Neural progenitor cell (in vitro differentiated cells): ENCODE data around the genes JAG2 and BRF1.

GRCh38 chr14:104750763-104751098 is 2.2 kb upstream of the SIVA1 start:
- RAMPAGE, long total RNA = no peak

- RAMPAGE, long total RNA = no peak
These were observed 13.8 kb downstream of the SIVA1 start for GRCh38 chr14:104766830-104767048.

GRCh38 chr14:104770475-104771331 is 17.8 kb downstream of the SIVA1 start:
- RAMPAGE, long total RNA = no peak

DNA sequence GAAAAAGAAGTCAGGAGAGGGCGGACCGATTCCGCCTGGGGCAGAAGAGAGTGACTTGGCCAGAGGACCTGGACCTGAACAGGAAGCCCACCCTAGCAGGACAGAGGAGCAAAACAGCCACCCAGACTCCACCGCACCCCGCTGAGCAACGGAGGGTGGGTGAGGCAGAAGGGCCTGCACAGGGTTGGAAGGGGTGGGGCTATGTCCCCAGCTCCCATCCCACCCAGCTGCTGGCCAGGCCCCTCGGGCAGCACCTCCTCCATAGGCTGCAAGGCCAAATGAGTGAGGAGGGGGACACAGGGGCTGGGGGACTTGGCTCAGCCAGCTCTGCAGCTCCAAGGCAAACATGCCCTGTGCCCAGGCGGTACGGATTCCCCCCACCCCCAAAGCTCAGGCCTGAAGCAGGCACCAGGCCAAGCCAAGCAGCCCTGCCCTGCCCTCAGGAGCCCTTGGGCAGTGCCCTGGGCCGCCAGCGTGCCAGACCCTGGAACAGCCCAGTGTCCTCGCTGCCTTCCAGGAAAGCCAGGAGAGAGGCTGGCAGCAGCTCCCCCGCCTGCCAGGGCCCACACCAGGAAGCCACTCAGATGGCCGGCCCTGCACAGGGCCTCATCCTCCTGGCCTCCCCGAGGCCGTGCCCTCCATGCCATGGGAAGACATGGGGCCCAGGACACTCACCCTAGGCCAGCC is 3.6 kb downstream of the AKT1 start:
- RAMPAGE, long total RNA = no peak

- RAMPAGE, long total RNA = no peak
These were observed 25.4 kb downstream of the ZBTB42 start for GRCh38 chr14:104826039-104826984.

- RAMPAGE, long total RNA = no peak
These were observed 17.8 kb downstream of the JAG2 start for GRCh38 chr14:105150890-105151106.

- RAMPAGE, long total RNA = no peak
These were observed at the start of gene JAG2 for GRCh38 chr14:105168370-105169545. JAG2 (minus strand) TSS chr14:105168776.

DNA sequence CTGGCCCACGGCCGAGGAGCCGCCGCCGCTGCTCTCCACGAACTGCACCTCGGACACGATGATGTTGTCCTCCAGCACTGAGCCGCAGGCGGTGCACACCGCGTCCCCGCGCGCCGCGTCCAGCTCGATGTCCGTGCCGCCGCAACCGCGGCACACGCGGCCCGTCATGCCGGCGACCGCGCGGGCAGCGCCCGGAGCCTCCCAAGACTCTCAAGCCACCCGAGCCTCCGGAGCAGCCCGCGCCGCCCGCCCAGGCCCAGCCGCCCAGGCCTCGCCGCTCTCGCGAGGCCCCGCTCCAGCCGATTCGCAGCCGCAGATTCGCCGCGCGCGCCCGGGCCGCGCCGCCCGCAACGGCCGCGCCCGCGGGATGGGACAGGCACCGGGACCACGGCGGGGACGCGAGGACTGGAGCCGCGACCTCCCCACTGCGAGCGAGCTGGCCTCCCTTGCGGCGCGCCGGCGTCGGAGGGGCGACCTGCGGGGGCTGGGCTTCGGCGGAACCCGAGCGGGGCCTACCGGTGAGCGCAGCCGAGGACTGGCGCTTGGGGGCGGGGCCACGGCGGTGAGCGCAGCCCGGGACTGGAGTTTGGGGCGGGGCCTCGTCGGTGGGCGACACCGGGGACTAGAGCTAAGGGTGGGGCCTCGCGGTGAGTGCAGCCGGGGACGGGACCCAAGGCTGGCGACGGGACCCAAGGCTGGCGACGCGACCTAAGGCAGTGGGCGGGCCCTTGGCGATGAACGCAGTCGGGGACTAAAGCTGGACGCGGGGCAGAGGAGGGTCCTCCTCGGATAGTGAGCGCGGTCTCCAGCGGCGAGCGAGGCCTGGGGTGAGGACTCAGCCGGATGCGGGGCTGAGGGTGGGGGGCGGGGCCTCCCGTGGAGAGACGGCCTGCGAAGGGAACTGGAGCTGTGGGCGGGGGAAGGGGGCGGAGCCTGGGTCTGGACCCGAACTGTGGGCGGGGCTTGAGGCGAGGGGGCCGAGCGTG is at the start of gene BRF1:
Gene BRF1 (minus strand): TSS at position 540 of the 986 bp plus-strand sequence.
- RAMPAGE, long total RNA = no peak

DNA sequence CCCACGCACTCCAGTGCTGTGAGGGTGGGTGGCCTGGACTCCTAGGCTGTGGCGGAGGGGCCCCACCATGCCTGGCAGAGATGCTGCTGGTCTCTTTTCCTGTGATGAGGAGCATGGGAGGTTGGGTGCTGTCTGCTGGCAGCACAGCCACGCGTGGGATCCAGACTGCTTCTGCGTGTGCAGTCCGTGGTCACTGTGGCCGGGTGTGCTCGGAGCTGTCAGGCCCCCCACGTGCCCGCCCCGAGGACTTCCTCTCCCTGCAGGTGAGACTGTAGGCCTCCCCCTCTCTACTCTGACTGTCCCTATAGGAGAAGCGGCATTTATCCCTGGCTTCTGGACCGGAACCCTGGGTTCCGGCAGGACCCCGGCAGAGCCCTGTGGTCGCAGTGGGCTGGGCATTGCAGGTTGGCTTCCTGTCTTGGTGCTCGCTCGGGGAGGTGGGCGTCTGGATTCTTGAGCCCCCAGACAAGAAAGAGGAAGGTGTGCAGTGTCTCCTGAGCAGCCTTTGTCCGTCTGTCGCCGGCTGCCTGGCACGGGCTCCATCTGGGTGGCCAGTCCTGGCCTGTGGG is 2.4 kb downstream of the MTA1 start:
- RAMPAGE, long total RNA = no peak

- RAMPAGE, long total RNA = no peak
These were observed 2.9 kb downstream of the CRIP2 start for GRCh38 chr14:105477372-105478156.

GRCh38 chr14:105484306-105485158 is 2.2 kb upstream of the CRIP1 start:
- RAMPAGE, long total RNA = no peak

DNA sequence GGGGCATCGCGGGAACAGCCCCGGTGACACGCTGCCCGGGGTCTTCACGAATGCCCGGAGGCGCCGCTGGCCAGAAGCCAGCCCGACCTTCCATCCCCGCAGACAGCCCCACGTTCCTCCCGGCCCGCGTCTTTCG is 826 bp upstream of the TEDC1 start:
- RAMPAGE, long total RNA = no peak

- RAMPAGE, long total RNA = no peak
These were observed 3.5 kb downstream of the TMEM121 start for GRCh38 chr14:105529339-105530755.

DNA sequence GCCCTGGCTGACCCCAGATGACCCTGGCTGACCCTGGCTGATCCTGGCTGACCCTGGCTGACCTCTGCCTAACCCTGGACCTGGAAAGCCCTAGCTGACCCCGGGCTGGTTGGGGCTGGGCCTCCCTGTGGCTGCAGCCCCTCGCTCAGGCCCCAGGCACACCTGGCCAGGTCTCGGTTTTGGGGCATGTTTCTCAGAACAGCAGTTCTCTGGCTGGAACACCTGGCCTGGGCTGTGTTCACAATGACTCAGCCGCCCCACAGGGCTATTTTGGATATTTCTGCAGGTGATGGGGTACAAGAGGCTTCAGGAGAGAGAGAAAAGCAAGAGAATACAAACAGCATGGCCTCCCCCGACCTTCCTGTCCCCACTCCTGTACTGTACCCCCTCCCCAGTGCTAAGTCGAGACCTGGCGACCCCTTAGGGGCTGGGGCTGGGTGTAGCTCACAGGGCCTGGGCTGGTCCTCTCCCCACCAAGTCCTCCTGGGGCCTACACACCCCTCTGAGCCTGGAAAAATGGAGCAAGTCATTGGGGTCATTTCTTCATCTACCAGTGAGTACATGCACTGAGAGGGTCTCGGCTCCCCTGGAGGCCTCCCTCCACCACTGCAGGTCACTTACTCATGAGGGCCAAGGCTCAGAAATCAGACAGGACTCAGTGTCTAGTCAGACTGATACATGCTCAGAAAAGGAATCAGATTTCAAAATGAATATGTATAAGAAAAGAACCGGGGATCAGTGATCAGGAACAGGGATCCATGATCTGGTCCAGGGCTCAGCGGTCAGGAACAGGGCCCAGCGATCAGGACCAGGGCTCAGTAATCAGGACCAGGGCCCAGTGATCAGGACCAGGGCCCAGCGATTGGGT is 55.8 kb downstream of the TMEM121 start:
- RAMPAGE, long total RNA = no peak

GRCh38 chr14:105604870-105605477 is 78.6 kb downstream of the TMEM121 start:
- RAMPAGE, long total RNA = no peak

DNA sequence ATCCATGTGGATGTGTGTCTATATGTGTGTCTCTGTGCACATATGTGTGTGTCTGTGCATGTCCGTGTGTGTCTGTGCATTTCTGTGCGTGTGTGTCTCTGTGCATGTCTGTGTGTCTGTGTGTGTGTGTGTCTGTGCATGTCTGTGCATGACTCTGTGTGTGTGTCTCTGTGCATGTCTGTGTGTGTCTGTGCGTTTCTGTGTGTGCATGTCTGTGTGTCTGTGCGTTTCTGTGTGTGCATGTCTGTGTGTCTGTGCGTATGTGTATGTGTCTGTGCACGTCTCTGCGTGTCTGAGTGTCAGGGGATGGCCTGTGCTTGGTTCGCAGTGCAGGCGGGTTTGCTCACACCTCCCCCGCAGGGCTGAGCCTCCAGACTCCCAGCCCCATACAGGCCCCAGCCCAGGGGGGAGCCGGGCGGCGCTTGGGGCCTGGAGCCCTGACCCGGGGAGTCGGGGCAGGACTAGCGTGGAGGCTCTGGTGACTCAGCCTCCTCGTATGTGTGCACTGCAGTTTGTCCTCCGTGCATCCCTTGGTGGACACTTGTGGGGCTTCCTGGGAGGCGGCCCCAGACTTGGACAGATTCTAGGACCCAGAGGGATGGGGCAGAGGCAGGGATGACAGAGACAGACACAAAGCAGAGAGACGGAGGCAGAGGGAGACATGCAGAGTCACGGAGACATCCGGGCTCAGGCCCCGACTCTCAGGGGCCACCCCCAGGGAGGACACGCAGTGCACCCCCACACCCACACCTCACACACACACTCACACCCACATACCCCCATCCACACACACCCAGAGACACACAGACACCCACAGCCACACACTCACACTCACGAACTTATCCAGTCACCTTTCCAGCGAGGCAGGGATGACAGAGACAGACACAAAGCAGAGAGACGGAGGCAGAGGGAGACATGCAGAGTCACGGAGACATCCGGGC is 161.6 kb downstream of the TMEM121 start:
- RAMPAGE, long total RNA = no peak

- RAMPAGE, long total RNA = no peak
These were observed 180.0 kb downstream of the TMEM121 start for GRCh38 chr14:105706251-105706997.

- RAMPAGE, long total RNA = no peak
These were observed 336.6 kb downstream of the TMEM121 start for GRCh38 chr14:105862590-105863836.

DNA sequence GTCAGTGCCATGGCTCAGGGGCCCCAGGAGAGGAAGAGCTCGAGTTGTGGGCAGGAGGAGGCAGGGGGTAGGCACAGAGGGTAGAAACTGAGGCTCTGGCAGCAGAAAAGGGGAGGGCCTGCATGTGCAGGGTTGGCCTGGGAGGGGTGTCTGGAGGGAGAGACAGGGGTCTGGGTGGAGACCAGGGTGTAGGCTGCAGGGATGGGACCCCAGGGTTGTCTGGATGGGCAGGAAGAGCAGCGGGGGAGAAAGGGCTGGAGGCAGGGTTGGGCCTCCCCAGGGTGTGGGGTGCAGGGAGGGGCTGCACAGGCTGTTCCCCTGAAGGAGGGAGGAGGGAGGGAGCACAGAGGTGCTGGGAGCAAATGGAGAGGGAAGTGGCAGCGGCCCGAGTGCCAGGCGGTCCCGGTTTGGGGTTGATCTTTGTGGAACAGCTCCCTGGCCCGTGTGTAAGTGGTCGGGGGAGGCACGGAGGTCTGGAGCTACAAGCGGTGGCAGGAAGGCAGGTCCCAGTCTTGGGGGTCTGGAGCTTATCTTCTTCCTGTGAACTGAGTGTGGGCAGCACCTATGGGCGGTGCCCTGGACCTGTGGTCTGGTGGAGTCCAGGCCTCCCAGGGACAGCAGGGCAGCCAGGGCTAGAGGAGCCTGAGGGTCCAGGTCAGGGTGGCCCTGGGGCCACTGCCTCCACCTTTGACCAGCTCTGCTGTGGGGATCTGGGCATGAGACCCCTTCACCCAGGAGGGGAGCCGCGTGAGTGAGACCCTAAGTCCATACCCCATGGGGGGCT is 391.6 kb downstream of the TMEM121 start:
- RAMPAGE, long total RNA = no peak

GRCh38 chr14:106038184-106038469 is 511.7 kb downstream of the TMEM121 start:
- RAMPAGE, long total RNA = no peak